Anterior vena cava (tissue), 1 donor: Measurements from ENCODE around the gene CARNMT1.

DNA sequence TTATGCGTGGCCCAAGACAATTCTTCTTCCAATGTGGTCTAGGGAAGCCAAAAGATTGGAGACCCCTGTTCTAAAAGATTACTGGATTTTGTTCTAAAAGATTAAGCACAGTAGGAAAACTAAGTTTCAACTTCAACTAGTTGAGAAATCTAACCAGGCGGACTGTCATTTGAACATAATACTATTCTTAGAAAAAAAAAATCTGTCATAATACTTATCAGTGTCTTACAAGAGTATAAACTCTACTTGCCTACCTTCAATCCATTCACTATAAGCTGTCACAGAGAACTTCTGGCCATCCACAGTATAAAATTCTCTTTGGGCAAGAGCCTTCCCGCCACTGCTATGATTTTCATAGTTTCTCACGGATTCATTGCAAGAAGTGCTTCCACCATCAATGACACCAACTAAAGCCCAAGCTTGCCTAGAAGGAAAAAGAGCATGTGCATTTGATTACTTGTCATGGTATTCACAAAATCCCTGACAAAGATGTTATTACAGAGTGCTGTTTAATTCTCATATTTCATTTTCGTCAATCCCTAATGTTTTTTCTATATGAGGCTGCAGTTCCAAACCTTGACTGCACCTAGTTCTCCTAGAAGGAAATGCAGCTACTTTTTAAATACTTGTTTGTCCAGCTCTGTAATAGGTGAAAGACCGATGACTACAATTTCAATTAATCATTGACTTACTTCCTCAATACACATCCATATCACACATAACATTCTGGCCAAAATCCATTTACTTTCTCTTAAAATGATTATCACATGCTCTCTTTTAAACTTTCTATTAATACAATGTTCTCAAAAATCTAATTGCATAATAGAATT, 28.3 kb downstream of the CEMIP2 start:
- PRO-cap = no peak

GRCh38 chr9:71896860-71897105, 14.2 kb downstream of the ABHD17B start:
- PRO-cap = no peak

- PRO-cap = no peak
Measured at GRCh38 chr9:71897612-71898078, 13.3 kb downstream of the ABHD17B start.

- PRO-cap = no peak
Measured at GRCh38 chr9:72133780-72134180, 15.5 kb upstream of the GDA start.

GRCh38 chr9:72151040-72151673, 1.9 kb downstream of the GDA start:
- PRO-cap = no peak

DNA sequence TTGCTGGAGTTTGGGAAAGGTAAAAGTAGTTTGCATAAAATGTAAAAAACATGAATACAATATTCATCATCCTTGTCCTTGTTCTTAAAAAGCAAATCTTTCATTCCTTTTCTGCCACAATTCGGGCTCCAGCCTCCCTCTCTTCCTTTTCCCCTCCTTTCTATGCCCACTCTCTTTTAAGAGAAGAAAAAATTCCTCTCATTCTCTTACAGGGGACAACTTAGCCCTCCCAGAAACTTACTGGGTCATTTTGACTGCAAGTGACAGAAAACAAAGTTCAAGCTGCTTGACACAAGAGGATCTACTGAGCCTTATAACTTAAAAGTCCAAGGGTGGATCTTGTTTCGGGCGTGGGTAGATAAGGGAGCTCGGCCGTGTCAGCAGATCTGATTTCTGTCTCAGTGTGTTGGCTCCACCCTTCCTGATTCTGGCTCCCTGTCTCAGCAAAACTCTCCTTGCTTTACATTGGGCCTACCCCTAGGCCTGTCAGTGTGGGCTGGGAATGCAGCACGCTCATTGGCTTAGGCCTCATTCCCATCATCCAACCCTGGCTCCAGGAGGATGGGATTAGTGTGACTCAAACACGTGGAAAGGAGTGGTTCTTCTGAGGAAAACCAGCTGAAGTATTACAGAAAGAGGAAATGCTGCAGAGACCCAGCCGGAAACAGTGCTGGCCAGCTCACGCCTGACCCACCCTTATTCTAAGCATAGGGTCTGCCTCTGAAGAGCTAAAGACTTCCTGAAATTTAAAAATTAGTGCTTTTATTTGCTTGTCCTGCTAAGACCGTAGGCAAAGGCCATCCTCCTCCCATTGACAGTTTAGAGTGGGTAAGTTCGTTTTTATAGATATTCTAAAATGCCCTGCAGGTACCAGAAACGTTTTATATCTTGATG, 60.0 kb downstream of the ZFAND5 start:
- PRO-cap = bidirectional peak, plus-strand start at position 631 of the sequence, minus-strand start at position 429 of the sequence

DNA sequence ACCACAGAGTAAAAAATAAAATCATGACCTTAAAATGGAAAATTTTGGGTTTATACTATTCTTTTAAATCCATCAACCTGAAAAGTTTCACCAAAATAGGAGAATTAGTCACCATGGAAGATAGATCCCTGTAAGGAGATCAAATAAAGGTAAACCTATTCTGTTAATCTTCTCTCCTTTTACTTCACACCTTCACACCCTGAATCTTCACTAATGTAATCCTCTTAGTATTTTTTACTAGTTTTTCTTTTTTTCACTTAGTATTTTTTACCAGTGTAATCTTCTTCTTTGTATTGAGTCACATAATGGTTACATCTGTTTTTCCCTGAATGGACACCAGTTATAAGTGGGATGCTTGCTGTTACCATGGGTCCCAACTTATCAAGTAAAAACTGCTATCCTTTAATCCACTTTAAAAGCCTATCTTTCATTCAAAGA, 15.2 kb downstream of the ZFAND5 start:
- PRO-cap = no peak

DNA sequence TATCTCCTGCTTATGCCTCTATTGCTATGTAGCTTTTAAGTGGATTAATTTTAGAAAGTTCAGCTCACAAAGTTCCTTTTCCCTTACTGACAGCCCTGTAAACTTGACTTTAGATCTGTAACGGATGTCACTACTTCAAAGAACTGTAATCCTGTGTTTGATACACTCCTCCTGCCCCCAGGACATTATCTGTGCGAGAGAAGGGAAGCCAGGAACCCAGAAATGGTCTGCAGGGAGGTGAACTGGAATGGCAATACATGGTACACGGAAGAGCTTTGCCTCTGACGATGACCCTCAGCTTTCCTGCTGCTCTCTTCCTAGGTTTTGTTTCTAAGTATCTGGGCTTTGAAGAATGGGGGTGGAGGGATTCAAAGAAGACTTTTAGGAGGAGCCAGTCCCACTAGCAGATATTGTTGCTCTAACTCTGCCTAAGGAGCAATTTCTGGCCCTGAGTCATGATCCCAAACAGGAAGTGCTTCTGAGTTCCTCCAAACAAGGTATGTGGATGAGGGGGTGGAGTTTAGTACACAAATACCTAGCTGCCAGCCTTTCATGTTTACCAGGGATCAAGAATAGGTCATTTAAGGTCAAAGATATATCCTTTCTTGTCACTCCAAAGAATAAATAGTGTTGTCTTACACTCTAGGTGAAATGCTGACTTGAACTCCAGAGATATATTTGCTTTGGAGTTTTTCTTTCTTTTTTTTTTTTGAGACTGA, 43.4 kb upstream of the TMC1 start:
- PRO-cap = no peak

- PRO-cap = no peak
Measured at GRCh38 chr9:72954317-72955081, 1.6 kb upstream of the ALDH1A1 start.

DNA sequence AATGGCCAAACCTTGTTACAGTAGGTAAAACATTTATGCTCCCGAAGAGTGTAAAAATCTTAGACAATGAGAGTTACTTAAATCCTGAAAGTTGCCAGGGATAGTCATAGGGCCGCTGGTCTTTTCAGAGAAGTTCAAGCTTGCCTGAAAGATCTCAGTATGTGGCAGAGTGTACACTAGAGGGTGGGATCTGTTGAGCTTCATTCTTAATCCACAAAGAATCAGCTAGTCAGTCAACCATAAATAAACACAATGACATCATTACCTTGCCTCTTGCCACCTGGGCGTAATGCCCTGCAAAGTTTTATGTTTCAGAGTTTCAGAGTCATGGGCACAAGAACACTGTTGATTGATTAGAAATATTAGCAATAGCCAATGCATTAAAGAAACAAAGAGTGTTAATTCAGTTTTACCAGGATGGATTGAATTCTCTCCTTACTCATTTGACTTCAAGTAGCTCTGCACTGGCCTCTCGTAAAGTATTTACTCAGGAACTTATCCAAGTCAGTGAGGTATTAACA, 14.4 kb upstream of the ANXA1 start:
- PRO-cap = no peak

GRCh38 chr9:73152859-73153648, 1.4 kb downstream of the ANXA1 start:
- PRO-cap = no peak

DNA sequence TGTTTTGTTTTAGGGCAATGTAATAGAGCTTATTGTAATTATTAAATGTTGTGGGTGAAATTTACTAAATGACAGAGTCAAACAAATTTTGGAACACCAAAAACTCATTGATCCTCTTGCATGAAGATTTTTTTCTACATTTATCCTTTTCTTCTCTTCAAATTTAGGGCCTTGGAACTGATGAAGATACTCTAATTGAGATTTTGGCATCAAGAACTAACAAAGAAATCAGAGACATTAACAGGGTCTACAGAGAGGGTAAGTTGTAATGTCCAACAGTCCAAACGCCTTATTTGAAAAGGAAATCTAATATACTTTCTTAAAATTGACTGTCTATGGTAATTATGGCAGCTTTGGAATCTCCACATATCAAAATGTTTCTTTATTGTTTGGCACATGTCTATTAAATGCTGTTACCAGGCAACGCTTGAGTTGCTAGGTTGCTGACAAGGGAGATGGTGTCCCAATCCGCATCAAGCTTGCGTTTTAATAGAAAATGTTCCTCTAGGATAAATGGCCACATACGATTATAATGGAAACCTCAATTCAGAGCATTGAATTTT, 9.1 kb downstream of the ANXA1 start:
- PRO-cap = no peak

- PRO-cap = no peak
Measured at GRCh38 chr9:73549855-73550467, 398.3 kb downstream of the ANXA1 start.

- PRO-cap = no peak
Measured at GRCh38 chr9:74498883-74499244, 1.7 kb downstream of the RORB start.

DNA sequence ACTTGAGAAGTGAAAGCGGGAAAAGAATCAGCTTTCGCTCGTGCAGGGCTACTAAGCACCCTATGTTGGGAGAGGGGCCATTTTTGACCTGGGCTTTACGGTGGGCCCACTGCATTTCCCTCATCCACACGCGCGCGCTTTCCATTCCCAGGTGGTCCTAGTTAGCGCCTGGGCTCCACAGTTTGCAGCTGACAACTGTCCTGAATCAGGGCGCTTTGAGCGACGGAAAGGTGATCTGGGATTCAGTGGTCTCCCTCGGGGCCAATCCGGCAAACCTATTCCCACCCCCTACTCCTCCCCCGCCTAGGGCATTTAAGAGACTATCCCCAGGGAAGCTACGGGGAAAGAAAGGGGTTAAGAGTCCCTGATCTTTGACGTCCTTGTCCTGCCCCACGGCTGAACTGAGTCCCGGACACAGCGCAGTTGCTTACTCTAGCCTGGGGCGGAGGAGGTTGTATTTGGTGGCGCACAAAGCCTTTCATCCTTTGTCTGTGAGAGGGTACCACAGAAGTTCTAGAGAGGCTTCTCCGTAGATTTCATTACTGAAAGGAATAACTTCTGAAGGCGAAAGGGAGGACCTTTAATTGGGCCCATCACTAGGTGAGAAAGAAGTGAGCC, 3.4 kb downstream of the RORB start:
- PRO-cap = no peak

DNA sequence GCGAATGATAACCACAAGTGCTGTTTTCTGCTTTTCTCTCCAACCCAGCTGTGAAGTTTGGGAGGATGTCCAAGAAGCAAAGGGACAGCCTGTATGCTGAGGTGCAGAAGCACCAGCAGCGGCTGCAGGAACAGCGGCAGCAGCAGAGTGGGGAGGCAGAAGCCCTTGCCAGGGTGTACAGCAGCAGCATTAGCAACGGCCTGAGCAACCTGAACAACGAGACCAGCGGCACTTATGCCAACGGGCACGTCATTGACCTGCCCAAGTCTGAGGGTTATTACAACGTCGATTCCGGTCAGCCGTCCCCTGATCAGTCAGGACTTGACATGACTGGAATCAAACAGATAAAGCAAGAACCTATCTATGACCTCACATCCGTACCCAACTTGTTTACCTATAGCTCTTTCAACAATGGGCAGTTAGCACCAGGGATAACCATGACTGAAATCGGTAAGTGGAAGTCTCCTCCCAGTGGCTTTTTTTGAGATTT, 145.3 kb downstream of the RORB start:
- PRO-cap = no peak

GRCh38 chr9:75027994-75028882, at the start of gene CARNMT1:
Gene CARNMT1 (minus strand): TSS chr9:75028293.
- PRO-cap = bidirectional peak, plus-strand start at chr9:75028636, minus-strand start at chr9:75028388

- PRO-cap = no peak
Measured at GRCh38 chr9:75089520-75089872, 1.2 kb downstream of the OSTF1 start.

GRCh38 chr9:75429961-75430574, 341.8 kb downstream of the OSTF1 start:
- PRO-cap = no peak

GRCh38 chr9:76026842-76027320, 136.4 kb downstream of the PCSK5 start:
- PRO-cap = no peak